SK-N-DZ (cell line): ENCODE results near the genes CACTIN, ZFR2 and SHD.

DNA sequence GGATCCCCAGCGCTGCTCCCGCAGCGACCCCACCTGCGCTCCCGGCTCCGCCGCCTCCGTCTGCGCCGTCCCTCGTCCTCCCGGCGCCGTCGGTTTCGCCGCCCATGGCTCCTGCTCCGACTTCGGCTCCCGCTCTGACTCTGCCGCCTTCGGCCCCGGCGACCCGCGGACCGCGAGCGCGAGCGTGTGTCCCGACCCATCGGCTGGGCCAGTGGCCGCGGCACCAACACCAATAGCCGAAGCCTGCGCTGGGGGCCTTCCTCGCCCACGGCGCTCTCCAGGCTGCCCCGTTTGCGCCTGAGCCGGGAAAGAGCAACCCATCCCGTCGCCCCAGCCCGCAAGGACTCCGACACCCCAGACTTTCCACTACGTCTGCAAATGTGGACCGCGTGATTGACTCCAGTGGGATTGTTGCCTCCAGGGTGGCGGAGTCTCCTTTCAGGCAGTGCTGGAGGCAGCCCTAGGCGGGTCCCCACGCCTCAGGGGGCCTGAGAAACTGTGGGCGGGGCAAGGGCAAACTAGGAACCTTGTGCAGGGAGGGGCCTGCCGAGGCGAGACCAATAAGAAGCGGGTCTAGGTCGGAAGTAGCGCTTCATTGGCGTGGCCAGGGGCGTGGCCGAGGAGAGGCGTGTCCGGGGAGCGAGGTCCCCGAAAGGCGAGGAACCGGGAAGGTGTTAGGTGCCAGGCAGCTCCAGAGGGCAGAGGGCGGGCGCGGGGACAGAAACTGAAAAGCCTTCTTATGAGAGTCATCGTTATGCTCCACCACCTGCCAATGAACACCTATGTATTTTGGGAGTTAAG lies at the start of gene CACTIN:
TSS of gene CACTIN (minus strand) at position 228 of the 801 bp plus-strand sequence.
RAMPAGE:
- cytosol, long total RNA: no peak
- nucleus, long total RNA: no peak

RAMPAGE:
- cytosol, long total RNA: no peak
- nucleus, long total RNA: no peak
Measured at GRCh38 chr19:3636323-3636538, 9.6 kb upstream of the CACTIN start.

DNA sequence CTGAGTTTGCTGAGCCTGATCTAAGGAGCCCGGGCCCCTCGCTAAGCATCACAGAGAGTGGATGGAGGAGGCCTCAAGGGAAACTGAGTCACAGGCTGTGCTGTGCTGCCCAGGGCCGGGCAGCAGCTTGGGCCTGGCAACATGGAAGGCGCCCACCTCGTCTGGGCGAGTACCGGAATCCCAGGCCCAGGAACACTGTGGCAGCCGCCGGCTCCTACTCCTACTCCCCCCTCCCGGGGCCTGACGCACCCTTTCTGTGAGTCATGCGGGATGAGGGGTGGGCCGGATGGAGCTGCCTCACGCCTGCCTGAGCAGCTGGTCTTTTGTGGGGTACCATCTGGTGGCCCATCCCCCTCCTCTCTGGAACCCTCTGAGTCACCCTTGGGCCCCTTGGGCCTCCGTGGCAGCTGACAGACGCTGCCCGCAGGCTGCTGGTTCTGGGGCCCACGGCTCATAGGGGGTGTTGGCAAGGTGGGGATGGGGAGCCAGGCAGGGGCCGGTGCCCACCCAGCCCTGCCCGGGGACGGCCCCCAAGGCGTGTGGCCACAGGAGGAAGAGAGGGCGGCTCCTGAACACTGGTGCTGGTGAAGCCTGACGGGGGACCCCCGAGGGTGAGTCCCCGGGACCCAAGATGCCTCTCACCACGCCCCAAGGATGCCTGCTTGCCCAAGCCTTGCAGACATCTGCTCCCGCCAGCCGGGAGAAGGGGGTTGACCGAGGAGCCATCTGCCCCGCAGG lies 29.2 kb upstream of the CACTIN start:
RAMPAGE:
- cytosol, long total RNA: no peak
- nucleus, long total RNA: no peak

DNA sequence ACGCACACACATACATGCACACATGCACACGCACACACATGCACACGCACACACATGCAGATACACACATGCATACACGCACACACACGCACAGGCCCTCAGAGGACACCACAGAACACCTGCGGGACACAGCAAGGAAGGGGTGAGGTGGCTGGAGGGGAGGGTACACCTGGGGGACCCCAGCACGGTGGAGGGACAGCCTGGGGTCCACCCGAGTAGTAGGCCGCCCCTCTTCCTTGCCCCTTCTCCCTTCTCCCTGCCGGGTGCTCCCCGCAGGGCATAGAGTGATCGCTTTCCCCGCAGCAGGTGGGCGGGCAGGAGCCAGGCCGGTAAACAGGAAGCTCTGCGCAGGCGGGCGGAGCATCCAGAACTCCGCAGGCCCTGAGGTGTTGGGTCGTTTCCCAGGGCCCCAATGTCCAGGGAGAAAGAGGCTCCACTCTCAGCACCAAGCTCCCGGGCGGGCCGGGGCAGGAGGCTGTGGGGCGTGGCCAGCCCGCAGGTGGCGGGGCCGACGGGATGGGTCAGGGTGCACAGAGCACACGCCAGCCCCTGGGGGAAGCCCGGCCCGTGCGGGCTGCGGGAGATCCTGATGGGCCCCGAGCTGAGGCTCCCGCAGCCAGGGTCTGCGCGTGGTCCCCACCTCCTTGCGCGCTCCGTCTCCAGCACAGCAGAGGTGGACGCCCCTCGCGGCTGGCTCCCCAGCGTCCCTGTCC lies 12.6 kb downstream of the PIP5K1C start:
RAMPAGE:
- cytosol, long total RNA: no peak
- nucleus, long total RNA: no peak

RAMPAGE:
- cytosol, long total RNA: no peak
- nucleus, long total RNA: no peak
Measured at GRCh38 chr19:3868259-3869490, at the start of gene ZFR2. Gene ZFR2, minus strand, starts transcription at chr19:3869038.

GRCh38 chr19:3969080-3969356 lies 1.9 kb downstream of the DAPK3 start:
RAMPAGE:
- cytosol, long total RNA: no peak
- nucleus, long total RNA: no peak

DNA sequence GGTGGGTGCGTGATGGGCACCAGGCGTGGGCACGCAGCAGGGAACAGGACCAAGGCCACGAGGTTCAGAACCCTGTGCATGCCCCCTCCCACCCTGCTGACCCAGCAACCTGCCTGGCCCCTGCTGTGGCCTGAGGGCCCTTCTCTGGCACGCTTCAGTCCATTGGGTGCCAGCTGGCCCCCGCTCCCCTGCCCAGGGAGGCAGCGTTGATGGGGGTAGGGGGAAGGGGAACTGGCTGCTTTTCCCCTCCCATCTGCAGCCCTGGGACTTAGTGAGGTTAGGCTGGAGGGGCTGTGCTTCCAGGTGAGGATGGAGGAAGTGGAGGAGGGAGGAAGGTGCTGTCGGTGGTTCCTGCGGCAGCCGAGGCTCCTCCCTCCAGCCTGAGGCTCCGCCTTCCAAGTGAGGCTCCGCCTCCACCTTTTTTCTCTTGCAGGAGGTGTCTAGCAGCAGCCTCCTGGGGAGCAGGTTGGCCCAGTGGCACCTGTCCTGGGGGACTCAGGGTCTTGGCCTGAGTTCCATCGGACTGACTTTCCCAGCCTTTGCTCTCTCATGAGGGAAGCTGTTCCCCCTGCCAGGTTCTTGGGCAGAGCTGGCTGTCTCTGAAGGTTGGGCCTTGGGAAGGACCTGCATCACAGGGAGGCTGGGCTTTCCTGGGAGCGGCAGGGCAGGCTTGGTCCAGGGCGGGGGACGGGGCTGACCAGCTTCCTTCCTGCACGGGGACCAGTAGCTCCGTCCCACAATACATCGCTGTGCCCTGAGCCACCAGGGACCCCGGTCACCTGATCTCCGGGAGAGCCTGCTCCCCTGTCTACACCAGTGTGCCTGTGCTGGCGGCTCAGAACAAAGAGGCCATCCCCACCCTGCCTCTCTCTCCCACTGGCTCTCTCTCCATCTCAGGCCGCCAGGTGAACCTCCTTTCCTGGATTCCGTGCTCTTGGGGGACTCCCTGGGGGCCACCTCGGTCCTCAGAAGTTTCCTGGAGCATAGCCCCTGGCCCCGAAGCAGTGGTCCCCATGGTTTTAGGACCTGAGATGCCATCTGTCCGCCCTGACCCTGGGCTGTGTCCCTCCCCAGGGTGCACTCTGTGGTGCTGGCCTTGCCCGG lies 7.4 kb downstream of the PIAS4 start:
RAMPAGE:
- cytosol, long total RNA: no peak
- nucleus, long total RNA: no peak

DNA sequence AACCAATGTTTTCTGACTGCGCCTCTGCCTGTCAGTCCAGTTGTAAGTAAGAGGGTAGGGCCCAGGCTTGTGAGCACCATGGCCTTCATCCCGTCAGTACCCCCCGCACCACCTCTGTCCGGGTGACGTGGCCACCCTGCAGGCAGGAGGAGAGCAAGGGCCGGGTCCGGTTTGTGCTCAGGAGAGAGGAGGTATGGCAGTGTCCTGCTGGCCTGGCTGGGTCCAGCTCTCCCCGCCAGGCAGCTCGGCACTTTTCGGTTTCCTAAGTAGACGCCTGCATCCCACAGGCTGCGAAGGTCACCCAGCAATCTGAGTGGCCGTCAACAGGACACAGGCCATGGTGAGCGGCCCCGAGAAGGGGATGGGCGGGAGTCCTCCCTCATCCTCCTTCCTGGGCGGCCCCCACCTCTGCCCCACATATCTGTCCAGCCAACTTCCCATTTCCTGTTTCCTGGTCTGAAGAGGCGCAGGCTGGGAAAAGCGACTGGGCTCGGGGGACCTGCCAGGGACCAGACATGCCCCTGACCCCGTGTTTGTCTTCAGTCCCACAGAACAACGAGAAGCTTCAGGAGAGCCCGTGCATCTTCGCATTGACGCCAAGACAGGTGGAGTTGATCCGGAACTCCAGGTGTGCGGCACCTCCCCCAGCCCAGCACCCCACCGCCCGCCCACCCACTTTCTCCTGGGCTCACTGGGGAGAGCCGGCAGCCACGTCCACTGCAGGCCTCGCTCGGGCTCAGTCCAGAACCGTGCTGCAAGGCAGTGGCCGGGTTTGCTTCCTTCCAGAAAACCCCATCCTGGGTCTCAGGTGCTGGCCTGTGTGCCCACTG lies 16.2 kb downstream of the PIAS4 start:
RAMPAGE:
- cytosol, long total RNA: no peak
- nucleus, long total RNA: no peak

GRCh38 chr19:4036919-4037748 lies 29.6 kb downstream of the ZBTB7A start:
RAMPAGE:
- cytosol, long total RNA: no peak
- nucleus, long total RNA: no peak

GRCh38 chr19:4037820-4038390 lies 28.8 kb downstream of the ZBTB7A start:
RAMPAGE:
- cytosol, long total RNA: no peak
- nucleus, long total RNA: no peak

RAMPAGE:
- cytosol, long total RNA: no peak
- nucleus, long total RNA: no peak
Measured at GRCh38 chr19:4042296-4043153, 24.2 kb downstream of the ZBTB7A start.

DNA sequence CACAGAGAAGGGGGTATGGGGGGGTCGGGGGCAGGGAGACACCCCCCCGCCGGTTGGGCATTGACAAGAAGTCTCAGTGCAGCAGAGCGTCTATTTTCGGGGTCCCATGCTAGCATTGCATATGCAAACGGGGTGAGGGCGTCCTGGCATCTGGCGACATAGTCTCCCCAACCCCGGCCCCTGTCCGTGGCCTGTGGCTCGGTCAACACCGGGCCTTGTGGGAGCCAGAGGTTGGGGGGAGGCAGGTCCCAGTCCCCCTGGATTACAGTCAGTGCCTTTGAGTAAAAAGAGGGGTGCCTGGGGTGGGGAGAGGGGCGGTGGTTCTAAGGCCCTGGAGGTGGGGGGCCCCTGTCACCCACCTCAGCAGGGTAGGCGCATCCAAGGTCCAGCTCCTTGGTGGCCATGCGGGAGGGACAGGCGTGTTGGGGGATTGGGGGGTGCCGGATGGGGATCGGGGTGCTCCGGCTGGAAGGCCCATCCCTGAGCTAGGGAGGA lies 21.1 kb downstream of the ZBTB7A start:
RAMPAGE:
- cytosol, long total RNA: no peak
- nucleus, long total RNA: no peak

RAMPAGE:
- cytosol, long total RNA: no peak
- nucleus, long total RNA: no peak
Measured at GRCh38 chr19:4060361-4061025, 6.2 kb downstream of the ZBTB7A start.

RAMPAGE:
- cytosol, long total RNA: no peak
- nucleus, long total RNA: no peak
Measured at GRCh38 chr19:4090266-4090764, 23.6 kb upstream of the ZBTB7A start.

GRCh38 chr19:4114955-4115809 lies 8.7 kb downstream of the MAP2K2 start:
RAMPAGE:
- cytosol, long total RNA: no peak
- nucleus, long total RNA: no peak

GRCh38 chr19:4278723-4280002 lies at the start of gene SHD:
Gene SHD, plus strand, starts transcription at chr19:4279266.
RAMPAGE:
- cytosol, long total RNA: no peak
- nucleus, long total RNA: no peak

RAMPAGE:
- cytosol, long total RNA: no peak
- nucleus, long total RNA: no peak
Measured at GRCh38 chr19:4288282-4288615, 9.2 kb downstream of the SHD start.

DNA sequence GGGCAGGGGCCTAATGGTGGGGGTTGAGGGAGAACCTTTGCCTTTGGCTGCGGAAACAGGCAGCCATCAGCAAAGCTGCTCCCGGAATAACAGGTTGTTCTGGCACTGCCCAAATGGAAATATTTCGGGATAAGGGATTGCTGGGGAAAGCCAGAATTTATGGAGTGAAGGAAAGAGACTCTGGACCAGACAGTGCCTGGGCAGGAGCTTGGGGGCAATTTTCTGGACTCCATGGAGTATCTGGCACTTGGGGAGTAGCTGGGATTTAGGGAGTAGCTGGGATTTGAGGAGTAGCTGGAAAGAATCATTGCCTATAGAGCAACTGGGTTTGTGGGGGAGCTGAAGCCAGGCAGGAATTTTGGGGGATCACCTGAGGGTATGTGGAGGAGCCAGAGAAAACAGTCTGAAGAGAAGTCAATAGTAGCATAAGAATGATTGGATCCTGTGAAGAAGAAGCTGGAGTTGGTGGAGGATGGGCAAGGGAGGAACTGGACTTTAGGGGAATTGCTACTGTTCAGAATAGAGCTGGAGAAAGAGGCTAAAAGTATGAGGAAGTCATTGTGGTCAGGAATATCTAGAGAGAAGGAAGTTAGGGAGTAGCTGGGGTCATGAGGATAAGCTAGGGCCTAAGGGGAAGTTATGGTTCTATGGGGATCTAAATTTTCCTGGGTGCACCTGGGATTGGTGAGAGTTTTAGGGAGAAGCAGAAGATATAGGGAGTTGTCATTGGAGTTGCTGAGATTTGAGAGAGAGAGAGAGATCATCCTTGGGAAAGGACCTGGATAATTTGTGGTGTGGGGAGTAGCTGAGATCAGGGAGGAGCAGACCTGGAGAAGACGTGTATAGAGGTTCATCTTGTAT lies 14.8 kb downstream of the FSD1 start:
RAMPAGE:
- cytosol, long total RNA: no peak
- nucleus, long total RNA: no peak

GRCh38 chr19:4326595-4327103 lies 12.0 kb downstream of the STAP2 start:
RAMPAGE:
- cytosol, long total RNA: no peak
- nucleus, long total RNA: no peak

RAMPAGE:
- cytosol, long total RNA: start-site peak on the plus strand at chr19:4474852-4474886, 151 and 148 reads in 2 replicates
- nucleus, long total RNA: start-site peak on the plus strand at chr19:4474833-4474885, 99 and 14 reads in 2 replicates
Measured at GRCh38 chr19:4474505-4475121, 2.5 kb downstream of the HDGFL2 start.